PFSK-1 (cell line): ENCODE measurements around the gene DYNC2H1.

GRCh38 chr11:96207392-96208150 is 135.4 kb downstream of the MAML2 start:
- RRBS, result no CpG with 5 or more reads among the region's 4 CpGs

- RRBS, result no CpG with 5 or more reads among the region's 8 CpGs
These were observed 89.8 kb downstream of the MAML2 start for GRCh38 chr11:96252873-96253928.

DNA sequence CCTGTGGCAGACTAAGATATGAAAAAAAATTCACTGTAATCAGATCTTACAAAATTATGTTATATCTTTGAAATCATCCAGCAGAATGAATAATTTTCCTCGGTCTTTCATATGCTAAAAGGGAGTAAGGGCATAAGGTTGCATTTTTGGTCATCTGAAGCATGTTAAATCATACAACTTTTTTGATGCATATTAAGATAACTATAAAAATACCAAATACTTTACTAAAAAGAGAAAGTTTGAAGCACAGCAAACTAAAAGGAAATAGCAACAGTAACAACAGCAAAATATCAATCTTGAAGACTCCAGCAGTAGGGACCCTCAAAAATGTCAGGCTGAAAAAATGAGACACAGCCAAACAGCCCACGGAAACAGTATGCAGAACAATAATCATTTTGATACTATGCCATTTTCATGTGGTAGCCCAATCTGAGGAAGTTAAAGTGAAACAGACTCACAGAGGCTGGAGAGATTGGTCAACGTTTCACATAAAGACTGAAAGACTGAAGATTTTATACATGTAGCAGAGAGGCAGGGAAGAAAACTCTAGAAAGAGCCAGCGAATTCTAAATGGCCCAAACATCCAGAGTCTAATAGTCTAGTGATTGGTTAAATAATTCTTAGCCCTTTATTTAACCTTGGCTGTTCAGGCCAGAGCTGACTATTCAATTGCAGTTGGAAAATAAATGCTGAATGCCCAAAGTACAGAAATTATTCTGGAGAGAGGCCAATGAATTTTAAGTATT is 49.5 kb downstream of the MAML2 start:
- RRBS, result no CpG with 5 or more reads among the region's 4 CpGs

GRCh38 chr11:96390137-96391199 is 655 bp downstream of the JRKL start:
- RRBS, result 2% methylated on average over 4 of the region's 30 CpGs

DNA sequence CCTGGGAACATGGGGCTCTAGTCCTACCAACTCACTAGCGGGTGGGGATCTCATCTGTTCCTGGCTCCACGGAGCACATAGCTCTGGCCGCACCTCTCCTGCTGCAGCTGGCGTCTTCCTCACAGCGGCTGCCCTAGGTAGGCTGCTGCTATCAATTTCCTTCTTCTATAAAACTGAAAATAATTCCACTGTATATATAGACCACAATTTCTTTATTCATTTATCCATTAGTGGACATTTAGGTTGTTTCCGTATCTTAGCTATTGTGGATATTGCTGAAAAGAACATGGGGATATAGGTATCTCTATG is 812.1 kb upstream of the CNTN5 start:
- RRBS, result no CpG with 5 or more reads among the region's 6 CpGs

- RRBS, result no CpG with 5 or more reads among the region's 2 CpGs
These were observed 1.1 kb downstream of the ARHGAP42 start for GRCh38 chr11:100688188-100688547.

GRCh38 chr11:100715747-100716045 is 28.6 kb downstream of the ARHGAP42 start:
- RRBS, result no CpG with 5 or more reads among the region's 4 CpGs

DNA sequence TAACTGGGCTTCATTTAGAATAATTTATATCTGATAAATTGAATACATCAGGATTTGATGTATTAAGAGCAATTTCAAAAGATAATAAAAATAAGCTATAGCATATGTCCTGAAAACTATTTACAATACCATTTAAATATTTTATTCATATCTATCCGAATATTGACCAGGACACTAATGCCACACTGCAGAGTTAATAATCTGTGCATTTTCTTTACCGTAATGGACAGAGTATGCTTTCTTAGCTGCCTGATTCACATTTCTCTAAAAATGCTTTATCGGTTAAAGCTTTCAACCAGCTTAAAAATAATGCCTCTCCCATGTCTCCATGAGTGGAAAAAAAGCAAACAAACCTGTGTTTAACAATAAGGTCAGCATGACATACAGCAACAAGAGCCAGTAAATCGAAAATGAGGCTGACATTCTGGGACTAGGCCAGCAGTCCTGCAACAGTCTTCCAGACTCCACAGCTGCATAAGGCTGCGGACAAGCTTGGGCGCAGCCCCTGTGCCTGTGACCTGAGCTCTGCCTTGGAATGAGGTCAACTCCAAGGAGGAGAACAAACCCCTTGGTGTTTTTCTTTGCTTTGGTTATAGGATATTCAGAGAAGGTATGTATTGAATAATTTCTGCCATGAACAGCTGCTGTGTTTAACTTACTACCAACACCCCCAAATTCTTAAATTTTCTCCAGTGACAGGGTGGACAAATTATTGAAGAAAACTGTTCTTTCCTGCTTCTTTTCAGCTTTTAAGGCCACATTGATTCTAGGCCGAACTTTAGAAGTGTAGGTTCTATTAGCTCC is 95.6 kb downstream of the PGR start:
- RRBS, result no CpG with 5 or more reads among the region's 7 CpGs

DNA sequence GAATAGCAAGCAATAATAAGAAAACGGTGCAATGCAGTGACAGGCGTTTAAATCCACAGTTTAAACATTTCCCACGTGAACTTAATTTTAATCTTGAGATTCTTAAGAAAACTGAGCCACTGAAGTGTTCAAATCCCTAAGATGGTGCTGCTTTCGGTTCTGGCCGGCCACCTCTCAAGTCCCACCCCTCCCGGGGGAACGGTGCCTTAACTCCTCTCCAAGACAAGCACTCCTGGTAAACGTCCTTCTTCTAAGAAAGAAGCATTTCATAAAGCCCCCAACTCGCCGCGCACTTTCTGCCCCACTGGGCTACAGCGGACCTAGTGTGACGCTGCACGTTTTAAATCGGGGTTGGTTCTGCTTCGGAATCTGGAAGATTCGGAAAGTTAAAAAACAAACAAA is 2.8 kb downstream of the PGR start:
- RRBS, result no CpG with 5 or more reads among the region's 17 CpGs

GRCh38 chr11:102110870-102111807 is 892 bp downstream of the YAP1 start:
- RRBS, result 2% methylated on average over 32 of the region's 80 CpGs

GRCh38 chr11:102172163-102173186 is 62.2 kb downstream of the YAP1 start:
- RRBS, result no CpG with 5 or more reads among the region's 8 CpGs

DNA sequence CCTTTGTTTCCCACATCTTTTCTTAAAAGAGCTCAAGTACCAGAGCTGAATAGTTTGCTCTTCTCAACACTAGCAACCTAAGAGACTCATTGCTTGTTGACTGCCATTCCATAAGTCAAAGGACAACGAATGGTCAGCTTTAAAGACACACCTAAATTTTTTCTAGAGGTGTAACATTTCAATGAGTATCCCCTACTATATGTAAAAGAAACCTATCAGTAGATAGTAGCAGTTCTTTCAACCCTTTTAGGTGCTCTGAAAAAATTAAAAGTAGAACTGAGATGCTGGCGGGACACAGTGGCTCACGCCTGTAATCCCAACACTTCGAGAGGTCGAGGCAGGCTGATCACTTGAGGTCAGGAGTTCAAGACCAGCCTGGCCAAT is 34.0 kb downstream of the BIRC2 start:
- RRBS, result no CpG with 5 or more reads among the region's 5 CpGs

DNA sequence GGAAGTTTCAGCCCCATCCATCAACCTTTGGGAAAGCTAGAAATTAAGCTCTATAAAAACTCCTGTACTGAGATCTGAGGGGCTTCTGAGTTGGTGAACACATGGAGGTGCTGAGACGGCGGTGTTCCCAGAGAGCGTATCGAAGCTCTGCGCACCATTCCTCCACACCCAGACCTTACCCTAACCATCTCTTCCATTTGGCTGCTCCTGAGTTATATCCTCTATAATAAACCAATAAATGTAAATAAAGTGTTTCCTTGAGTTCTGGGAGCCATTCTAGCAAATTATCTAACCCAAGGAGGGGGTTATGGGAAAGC is 41.4 kb downstream of the TMEM123 start:
- RRBS, result no CpG with 5 or more reads among the region's 5 CpGs

DNA sequence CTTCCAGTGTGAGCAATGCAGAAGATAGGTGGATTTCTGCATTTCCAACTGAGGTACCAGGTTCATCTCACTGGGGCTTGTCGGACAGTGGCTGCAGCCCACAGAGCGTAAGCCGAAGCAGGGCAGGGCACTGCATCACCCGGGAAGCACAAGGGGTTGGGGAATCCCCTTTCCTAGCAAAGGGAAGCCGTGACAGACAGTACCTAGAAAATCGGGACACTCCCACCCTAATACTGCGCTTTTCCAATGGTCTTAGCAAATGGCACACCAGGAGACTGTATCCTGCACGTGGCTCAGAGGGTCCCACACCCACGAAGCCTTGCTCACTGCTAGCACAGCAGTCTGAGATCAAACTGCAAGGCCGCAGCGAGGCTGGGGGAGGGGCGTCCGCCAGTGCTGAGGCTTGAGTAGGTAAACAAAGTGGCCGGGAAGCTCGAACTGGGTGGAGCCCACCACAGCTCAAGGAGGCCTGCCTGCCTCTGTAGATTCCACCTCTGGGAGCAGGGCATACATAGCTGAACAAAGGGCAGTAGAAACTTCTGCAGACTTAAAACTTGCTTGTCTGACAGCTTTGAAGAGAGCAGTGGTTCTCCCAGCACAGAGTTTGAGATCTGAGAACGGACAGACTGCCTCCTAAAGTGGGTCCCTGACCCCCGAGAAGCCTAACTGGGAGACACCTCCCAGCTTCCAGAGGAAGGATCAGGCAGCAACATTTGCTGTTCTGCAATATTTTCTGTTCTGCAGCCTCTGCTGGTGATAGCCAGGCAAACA is 13.7 kb downstream of the TMEM123 start:
- RRBS, result no CpG with 5 or more reads among the region's 17 CpGs

- RRBS, result no CpG with 5 or more reads among the region's 2 CpGs
These were observed 4.1 kb downstream of the TMEM123 start for GRCh38 chr11:102448343-102448982.

DNA sequence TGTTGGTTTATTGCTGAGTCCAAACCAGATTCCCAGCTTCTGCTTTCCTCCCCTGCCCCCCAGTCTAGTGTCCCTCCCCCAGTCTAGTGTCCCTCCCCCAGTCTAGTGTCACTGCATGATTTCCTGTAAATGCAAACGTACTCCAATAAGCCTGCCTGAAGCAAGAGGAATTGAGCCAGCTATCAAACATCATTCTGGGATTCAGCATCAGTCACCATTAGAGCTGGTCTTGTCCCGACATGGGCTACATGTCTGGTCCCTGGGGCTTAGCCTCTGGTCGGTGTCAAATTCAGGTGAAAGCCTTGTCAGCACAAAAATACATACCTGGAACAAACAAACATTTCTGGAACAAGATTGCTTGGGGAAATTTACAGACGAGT is 13.8 kb downstream of the MMP3 start:
- RRBS, result no CpG with 5 or more reads among the region's 4 CpGs

DNA sequence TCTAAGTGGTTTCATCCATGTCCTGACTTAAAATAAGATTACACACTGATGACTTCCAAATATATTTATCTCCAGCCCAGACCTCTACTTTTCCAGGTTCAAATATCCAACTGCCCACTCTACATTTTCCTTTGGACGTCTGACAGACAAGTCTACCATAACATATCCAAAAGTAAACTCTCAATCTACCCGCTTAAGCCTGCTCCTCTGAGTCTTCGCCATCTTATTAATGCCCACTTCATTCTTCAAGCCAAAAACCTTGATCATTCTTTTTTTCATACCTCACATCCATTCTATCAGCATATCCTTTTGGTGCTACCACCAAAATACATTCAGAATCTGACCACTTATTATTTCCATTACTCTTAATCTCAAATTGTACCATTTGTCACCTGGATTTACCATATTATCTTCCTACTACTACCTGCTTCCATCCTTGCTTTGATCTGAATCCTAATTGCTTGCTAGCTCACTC is 36.2 kb downstream of the DCUN1D5 start:
- RRBS, result no CpG with 5 or more reads among the region's 3 CpGs

GRCh38 chr11:103109076-103109982 is at the start of gene DYNC2H1:
DYNC2H1 (plus strand) TSS chr11:103109426.
- RRBS, result no CpG with 5 or more reads among the region's 55 CpGs

DNA sequence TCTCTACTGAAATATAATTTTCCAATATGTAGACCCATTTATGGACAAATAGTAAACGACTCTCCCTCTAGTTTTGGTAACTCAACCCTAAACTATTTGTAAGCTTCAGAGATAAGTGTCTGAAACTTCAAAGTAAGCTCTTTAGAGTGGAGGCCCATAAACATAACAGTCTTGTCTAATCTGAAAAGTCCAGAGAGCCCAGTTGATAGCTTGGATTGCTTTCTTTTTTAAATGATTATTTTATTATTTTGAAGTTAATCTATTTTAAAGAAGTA is 307.7 kb upstream of the DDI1 start:
- RRBS, result no CpG with 5 or more reads among the region's 1 CpG